Mesenchymal stem cell of the bone marrow (primary cell): ENCODE data around the genes TPD52L3 and UHRF2.

DNA sequence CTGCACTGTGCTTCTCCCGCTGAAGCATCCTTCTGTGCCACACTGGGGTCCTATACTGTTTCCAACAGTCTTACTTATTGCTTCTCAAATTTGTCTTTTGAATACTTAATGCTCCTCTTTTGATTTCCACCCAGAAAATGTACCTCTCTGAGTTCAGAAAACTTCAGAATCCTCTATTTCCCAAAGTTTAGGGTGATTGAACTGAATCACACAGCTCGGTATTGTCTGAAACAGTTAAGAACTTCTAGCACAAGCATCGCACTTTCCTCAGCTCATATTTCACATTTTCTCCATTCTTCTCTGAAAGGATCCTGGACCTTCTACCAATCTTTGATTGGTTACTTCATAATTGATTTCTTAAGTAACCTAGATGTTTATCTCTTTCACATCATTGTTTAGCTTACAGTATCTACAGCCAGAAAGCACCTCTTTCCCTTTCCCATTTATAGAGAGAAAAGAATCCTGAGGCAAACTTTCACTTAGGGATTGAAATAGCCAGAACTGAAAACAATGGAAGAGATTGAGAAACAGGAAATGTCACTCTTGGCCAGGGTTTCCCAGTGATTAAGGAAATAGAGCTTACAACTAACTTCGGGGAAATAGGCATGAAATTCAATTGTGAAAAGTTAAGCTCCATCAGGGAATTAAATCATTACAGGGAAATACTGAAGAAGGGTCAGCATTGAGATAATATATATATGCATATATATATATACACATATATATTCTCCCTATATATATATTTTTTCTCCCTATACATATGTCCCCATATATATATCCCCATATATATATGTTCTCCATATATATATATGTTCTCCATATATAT lies 2.5 kb downstream of the IL33 start:
- CAGE, long polyA plus RNA = no peak

GRCh38 chr9:6272180-6272613 lies 56.0 kb upstream of the TPD52L3 start:
- CAGE, long polyA plus RNA = no peak

GRCh38 chr9:6328012-6328595 lies at the start of gene TPD52L3:
TSS of gene TPD52L3 (plus strand) at chr9:6328375.
- CAGE, long polyA plus RNA = no peak

DNA sequence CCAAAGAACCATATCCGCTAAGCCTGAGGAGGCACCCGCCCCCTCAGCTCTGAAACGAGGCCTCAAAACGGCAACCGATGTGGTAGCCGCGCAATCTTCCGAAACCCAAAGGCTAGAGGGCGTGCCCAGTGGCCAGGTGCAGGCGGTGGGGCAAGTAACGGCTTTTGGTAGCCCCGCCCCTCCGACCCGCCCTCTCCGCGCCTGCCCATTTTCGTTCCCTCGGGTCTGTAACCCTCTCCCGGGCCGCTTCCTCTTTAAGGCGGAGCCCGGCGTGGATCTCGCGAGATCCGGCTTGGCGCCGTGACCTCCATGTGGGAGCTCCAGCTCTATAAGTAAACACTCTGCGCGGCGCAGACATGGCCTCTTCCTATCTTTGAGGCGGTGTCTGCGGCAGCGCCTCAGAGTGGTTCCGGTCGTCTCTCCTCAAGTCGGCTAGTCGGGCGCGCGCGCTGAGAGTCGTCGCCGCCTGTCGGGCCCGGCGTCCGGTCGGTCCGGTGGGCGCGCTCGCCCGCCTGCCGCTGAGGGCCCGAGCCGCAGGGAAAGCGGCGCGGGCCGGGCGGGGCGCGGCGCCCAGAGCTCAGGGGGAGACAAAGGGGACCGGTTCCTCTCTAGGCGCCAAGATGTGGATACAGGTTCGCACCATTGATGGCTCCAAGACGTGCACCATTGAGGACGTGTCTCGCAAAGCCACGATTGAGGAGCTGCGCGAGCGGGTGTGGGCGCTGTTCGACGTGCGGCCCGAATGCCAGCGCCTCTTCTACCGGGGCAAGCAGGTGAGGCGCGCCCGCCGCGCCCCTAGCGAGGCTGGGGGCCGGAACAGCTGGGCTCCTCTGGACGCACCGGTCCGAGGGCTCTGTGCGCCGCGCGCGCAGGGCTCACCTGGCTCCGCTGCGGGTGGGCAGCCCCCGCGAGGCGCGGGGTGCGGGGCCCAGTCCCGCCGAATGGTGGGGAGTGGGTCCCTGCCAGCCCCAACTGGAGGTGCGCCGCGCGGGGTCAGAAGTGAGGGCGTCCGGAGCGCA lies at the start of gene UHRF2:
Gene UHRF2, plus strand, starts transcription at position 329 of the 1,019 bp plus-strand sequence.
- CAGE, long polyA plus RNA = no peak

DNA sequence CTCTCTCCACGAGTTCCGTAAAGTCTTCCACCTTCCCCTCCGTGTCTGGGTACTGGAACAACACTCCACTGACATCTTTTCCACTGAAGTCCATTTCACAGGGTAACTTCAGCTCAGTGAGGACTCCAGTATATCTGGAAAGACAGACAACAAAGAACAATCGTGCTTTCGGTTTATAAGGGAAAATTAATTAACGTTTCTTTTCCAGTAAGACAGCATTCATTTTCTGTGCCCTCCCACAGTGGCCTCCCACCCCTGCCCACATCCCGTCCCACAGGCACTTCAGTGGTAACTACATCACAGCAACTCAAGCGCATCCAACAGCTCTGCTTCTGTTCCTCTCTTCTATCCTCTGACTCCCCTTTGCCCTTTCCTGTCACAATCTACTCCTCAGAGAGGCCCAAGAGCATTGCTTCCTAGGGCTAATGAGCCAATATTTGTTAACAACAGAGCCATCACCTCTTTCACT lies 40.4 kb downstream of the GLDC start:
- CAGE, long polyA plus RNA = no peak

DNA sequence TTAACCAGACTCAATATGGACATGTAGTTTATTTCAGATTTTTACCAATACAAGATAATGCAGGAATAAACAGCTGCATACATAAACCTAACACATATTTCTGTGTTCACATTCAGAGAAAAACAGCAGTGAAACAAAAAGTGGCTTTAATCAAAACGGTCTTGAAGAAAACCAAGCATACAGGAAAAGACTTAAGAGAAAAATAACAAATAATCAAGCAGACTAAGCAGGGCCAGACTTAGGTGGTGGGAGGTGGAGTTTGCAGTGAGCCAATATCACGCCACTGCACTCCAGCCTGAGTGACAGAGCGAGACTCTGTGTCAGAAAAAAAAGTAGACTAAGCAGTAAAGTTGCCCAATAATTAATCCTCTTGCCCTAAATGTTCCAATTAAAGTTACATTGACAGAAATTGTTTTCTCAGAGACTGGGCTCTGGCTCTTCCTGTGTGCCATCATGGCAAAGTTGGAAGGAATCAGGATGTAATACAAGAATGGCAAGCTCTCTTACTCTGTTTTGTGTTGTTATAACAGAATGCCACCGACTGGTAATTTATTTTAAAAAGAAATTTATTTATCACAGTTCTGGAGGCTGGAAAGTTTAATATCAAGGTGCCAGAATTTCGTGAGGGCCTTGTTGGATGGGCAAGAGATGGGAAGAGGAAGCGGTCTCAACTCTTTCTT lies 26.6 kb upstream of the GLDC start:
- CAGE, long polyA plus RNA = no peak

DNA sequence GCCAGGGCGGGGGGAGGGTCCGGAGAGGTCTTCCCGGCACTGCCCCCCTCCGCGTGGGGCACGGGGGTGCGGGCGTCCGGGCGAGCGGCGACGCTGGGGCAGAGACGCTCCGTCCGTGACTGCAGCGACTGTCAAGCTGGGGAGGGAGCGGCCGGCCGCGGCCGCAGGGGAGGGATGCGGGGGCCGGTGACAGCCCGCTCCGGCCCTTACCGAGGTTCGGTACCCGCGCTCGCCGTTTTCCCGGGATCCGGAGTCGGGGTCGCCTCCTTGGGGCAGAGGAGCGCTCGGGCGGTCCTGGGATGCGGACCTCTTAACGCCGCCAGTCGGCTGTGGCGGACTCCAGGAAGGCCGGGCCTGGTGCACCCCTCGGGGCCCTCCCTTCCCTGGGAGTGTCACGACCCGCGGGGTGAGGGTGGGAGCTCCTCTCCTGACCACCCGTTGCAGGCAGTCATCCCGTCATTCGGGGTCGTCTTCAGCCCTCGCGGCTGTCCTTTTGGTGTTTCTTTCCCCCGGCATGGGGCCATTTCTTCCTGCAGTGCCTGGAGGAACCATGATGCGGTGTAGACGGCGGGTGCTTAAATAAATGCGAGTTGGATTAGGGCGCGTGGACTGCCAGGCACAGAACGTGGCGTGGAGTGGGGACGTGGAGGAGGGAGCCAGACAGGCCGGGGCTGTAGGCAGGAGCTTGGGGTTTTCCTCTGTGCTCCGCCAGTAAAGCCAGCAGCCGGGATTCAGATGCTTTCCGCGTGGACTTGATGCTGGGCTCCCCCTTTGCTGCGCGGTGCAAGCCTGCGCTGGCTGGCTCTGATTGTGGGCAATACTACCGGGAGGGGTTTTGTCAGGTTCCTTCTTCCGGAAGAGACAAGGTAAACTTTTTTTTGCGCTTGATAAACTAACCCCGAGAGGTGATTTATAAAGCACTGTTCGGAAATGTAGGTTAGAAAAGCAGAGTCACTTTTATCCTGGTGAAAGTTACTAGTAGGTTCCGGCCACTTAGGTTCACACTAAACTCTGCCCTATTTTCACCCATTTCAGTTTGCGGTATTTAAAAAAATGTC lies 785 bp downstream of the KDM4C start:
- CAGE, long polyA plus RNA = no peak

GRCh38 chr9:6759287-6759725 lies 1.5 kb downstream of the KDM4C start:
- CAGE, long polyA plus RNA = no peak

- CAGE, long polyA plus RNA = no peak
Measured at GRCh38 chr9:7121920-7122377, 364.2 kb downstream of the KDM4C start.

DNA sequence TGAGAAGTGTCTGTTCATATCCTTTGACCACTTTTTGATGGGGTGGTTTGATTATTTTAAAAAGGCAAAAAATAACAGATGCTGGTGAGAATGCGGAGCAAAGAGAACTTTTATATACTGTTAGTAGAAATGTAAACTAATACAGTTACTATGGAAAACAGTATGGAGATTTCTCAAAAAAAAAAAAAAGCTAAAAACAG lies 258.6 kb upstream of the DMAC1 start:
- CAGE, long polyA plus RNA = no peak

GRCh38 chr9:10819219-10819705 lies 206.5 kb upstream of the PTPRD start:
- CAGE, long polyA plus RNA = no peak

DNA sequence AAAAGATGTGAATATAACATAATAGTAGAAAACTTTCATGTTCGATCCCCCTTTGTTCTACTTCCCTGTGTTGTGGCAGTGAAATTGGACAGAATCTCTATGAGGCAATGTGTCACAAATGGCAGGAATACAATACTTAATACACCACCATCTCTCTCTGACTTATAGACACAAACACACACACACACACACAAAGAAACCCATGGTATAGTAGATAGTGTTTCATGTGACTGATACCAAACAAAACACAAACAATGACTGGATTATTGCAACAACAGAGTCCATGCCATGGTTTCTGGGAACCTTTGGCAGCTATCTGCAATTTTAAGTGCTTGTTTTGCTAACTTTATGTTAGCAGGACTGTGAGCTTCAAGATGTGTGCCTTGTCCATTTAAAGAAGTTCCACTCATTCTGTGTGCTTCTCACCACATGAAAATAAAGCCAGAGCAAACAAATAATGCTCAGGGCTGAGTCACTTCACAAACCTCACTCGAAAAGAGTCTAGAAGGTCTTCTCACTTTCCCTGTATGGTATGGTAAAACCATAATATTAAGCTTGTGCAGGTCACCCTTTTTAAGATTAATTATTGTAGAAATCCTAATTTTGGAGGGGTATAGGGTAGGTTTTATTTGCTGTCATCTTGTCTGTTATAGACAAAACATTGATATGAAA lies 15.0 kb upstream of the LURAP1L start:
- CAGE, long polyA plus RNA = no peak

GRCh38 chr9:12816738-12817424 lies 42.1 kb downstream of the LURAP1L start:
- CAGE, long polyA plus RNA = no peak

DNA sequence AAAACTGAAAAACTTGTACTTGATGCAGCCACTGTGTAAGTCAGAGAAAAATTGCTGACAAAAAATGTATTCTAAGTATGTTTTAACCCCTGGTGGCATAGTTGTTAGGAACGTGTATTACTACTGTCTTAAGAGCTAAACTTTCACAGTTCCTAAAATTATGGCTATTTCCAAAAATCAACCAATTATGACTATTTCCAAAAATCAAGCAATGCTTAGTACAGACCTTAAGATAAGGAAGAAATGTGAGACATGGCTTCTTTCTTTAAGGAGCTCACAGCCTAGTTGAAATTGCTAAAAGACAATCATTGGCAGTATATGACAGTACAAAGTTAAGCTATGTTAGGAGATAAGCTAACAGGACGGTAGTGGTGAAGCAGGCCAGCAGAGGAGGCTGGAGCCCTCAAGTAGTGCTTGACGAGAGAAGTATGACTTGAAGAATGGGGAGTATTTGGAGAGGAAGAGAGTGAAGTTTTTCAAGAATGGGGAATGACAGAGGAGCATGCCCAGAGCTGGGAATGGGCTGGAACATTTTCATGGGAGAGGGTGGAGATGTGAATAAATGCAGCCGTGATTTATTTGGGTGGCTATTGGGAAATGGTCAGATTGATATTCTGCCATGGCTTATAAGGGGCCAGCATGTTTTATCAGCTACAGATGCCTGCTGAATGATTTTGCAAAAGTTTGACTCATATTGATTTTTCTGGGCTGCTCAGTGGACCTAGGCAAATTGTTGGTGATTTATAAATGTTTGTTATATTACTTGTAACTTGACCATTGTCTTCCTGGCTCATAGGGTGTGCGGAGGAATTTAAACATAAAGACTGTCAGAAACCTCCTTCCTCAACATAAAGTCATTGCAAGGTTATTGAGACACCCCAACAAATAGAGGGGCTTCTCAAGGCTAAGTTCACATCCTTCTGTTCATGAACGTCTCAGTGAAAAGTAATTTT lies 43.7 kb downstream of the LURAP1L start:
- CAGE, long polyA plus RNA = no peak

DNA sequence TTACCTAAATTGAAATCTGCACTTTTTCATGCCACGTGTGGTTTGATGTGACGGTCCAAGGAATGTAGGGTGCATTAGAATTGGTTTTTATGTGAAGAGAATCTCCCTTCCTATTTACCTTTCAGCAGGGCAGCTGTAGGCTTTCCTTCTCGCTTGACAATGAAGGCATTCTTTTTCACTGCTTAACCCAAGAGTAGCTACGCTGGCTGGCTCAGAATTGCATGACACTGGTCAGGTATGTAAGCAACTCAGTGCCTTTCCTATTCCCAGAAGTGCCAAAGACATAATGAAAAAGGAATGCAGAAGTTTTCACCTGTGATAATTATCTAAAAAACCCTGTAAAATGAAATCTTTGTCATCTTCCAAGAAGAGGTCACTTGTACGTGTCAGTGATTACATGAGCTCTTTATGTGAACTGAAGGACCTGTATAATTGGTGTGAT lies 212.5 kb upstream of the MPDZ start:
- CAGE, long polyA plus RNA = no peak

- CAGE, long polyA plus RNA = no peak
Measured at GRCh38 chr9:13568459-13569401, 289.2 kb upstream of the MPDZ start.

- CAGE, long polyA plus RNA = no peak
Measured at GRCh38 chr9:13705870-13706477, 426.5 kb upstream of the MPDZ start.

DNA sequence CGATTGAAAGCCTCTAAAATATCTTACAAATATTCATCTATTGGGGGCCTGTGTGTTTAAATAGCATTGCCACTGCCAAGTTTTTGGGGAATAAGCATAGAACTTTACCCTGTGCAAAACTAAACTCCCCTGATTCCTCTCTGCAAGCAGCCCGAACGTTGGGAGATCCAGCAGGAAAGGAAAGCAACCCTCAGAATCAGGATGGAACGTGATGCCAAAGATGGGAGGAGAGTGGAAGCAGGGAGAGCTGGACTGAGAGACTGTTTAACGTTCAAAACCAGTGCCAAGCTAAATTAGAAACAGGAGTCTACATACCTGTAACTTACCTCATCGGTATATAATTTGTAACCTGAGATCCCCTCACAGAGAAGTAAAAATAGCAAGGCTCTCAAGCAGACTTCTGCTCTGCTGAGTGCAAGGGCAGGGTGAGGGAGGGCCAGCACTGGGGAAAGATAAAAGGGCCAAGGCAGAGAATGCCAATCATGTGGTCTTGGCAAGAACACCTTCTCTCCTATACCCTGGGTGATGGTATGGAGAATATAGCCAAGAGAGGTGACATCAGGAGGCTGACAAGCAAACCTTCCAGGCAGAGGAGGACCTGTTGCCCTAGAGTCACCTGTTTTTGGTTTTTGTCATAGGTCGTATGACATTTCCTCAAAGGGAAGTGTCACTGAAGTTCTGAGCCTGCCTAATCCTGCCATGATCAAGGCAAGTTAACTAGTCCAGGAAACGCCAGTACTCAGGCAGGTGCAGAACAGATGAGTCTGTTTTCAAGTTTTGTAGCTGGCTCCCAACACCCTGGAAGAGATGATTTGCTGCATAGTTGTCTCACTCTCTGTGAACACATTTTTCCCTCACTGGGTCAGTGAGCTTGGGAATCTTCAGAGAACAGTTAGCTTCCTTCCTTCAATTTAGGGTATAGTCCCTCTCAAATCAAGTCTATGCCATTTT lies 472.0 kb downstream of the NFIB start:
- CAGE, long polyA plus RNA = no peak

- CAGE, long polyA plus RNA = no peak
Measured at GRCh38 chr9:14087773-14088570, 226.0 kb downstream of the NFIB start.

DNA sequence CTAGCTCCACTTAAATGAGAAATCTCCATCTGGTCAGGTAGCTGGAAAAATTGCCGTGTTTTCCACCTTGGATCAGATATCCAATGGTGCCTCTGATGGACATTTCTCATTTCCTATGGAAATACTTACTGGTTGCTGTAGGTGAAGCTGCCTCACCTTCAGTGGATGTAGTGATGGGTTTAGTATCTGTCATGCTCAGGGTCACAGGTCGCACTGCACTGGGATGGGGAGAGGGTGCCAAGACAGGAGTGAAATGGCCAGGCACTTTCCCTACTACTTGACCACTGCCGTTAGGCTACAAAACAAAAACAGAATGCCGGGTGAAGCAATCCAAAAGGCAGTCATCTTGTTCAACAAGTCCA lies 197.9 kb downstream of the NFIB start:
- CAGE, long polyA plus RNA = no peak